GM23248 (cell line): ENCODE data around the genes HOXC5, GPR84 and OR6C65.

GRCh38 chr12:54004825-54005158 is 4.0 kb upstream of the HOXC8 start:
- RAMPAGE, long total RNA = no peak

DNA sequence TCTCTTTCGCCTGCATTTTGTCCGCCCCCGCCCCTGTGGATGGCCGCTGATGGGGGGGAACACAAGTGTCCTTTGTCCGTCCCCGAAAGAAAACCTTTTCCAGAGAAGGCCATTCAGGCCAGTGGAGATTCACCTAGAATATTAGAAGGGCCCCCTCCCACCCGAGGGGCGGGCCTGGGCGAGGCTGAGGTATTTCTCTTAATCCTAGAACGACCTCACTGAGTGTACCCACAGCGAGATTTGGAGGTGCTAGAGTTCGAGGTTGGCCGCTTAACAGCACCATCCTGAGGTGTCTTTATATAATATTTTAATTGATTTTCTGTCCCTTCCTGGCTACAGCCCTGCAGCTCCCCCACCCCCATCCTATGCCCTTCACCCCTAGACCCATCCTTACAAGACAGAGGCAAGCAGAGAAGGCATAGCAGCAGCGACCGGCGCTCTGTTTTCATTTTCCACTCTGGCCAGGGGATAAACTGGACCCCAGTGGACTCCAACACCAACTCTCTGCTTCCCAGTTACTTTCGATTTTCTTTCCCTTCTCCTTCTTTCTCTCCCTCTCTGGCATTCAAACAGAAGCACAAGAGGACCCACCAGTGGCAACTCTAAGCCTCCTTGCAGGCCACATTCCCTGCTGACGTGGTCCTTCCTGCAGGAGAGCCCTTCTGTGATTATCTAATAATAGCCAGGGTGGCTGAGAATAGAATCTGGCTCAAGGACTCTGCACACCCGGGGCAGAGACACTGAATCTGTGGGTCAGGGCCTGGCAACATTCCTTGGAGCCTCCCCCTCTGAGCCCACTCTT is 8.5 kb upstream of the HOXC6 start:
- RAMPAGE, long total RNA = no peak

DNA sequence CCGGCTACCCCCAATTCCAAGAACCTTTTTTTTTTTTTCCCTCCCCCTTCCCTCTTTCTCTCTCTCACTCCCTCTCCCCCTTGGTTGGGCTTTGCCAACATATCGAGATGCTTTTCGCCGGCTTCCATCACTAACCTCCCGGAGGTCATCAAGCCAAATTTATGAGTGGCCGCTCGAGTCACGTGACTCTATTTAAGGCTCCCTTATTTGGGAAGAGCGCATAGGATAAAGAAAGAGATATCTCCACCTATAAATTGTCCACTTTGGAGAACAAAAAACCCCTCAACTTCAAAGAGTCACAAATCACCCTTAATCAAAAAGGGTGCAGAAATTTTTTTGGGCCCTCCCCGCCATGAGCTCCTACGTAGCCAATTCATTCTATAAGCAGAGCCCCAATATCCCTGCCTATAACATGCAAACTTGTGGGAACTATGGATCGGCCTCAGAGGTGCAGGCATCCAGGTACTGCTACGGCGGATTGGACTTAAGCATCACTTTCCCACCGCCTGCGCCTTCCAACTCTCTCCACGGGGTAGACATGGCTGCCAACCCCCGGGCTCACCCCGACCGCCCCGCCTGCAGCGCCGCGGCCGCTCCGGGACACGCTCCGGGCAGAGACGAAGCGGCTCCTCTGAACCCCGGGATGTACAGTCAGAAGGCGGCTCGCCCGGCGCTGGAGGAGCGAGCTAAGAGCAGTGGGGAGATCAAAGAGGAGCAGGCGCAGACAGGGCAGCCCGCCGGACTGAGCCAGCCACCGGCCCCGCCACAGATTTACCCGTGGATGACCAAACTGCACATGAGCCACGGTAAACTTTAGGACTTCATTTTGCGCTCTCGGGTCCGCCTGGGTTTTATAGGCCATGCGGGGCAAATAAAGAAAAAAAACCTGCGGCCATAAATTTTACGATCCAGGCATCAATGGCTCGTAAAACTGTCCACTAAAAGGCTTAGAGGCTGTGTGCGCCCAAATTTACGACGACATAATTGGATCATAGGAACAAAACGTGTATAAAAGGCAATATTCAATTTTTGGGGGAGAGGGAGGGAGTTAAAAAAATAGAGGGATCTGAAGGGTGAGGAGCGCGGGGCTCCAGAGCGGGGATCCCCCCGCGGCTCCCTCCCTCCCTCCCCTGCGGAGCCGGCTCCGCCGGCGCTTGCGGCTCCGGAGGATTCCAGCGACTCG is at the start of gene HOXC5:
Gene HOXC5, plus strand, starts transcription at position 280 of the 1,183 bp plus-strand sequence.
- RAMPAGE, long total RNA = no peak

- RAMPAGE, long total RNA = no peak
These were observed 1.5 kb upstream of the HOXC4 start for GRCh38 chr12:54051970-54052634.

GRCh38 chr12:54146944-54147433 is 41.8 kb downstream of the SMUG1 start:
- RAMPAGE, long total RNA = no peak

GRCh38 chr12:54195819-54196303 is 7.1 kb upstream of the SMUG1 start:
- RAMPAGE, long total RNA = no peak

DNA sequence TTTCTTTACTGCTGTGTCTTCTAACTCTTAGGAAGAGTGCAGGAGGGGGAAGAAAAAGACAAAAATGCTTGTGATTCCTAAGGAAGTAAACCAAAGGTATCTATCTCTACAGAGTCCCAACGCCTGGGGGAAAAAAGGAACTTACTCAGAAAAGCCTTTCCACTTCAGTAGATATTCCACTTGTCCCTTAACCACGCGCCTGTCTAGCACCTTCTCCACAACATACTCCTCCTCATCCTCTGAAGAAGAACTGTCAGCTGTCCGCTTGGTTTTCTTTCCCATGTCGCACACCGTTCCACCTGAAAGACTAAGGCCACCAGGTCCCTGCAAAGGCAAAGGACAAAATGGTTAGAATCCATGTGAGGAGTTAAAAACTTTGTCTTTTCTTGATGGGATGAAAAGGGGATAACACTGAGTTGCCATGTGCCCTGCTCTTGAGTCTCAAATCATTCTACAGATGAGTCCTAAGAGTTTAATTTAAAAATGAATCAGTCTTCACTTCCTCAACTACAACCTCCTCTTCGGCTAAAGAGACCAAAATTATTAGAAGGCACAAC is 22.5 kb downstream of the CBX5 start:
- RAMPAGE, long total RNA = no peak

- RAMPAGE, long total RNA = no peak
These were observed 6.2 kb downstream of the CBX5 start for GRCh38 chr12:54273590-54274212.

DNA sequence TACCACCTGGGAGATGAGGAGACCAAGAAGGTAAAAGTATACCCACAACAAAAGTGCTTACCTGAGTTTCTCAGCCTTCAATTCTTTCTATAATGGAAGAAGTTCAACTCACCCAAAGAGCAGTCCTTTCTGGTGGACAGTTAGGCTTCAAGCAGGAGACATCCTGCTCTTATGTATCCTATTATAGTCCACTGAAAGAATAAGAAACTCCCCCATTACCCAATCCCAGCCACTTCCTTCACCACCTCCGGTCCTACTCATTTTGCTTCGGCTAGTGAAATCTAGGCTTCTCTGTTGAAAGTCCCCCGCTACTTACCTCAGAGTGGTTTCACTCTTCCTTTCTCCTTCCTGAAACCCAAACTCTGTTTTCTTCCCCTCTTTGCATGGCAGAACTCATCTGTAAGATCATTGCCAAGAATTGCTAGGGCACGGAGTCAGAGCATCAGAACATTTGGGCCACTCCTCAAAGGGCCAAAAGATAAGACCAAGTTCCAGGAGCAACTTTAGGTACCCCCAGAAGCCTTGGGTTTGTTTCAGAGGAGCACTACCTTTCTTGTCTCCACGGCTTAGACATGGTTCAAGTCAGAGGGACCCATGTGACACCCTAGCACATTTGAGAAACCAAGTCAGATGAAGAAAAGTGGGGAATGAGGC is at the start of gene GPR84:
Gene GPR84, minus strand, starts transcription at position 155 of the 654 bp plus-strand sequence.
- RAMPAGE, long total RNA = no peak

DNA sequence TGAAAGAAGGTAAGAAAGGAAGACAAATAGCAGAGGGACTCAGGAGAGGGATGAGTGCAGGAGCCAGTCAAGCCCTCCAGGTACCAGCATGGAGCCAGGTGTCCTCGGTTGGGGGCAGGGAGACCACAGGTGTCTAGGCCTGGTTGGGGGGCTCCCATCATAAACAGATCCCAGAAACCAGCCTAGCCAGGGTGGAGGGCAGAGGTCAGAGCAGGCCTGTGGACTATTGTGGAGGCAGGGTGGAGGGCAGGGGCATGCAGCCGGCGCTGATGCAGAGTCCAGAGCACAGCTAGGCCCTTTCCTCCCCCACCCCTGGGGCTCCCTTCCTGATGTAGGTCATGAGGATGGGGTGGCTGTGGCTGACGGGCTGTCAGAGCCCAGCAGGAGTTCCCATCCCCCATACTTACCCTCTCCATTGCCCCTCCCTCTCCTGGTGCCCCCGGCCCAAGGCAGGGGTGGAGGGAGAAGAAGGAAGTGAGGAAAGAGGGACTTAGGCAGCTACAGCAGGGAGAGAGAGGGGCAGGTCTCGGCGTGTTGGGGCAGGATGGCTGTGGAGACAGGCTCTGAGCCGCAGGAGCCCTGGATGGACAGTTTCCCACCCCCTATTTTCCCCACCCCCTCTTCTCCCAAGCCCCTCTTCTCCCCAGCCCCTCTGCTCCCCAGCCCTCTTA is 5.6 kb upstream of the ZNF385A start:
- RAMPAGE, long total RNA = no peak

DNA sequence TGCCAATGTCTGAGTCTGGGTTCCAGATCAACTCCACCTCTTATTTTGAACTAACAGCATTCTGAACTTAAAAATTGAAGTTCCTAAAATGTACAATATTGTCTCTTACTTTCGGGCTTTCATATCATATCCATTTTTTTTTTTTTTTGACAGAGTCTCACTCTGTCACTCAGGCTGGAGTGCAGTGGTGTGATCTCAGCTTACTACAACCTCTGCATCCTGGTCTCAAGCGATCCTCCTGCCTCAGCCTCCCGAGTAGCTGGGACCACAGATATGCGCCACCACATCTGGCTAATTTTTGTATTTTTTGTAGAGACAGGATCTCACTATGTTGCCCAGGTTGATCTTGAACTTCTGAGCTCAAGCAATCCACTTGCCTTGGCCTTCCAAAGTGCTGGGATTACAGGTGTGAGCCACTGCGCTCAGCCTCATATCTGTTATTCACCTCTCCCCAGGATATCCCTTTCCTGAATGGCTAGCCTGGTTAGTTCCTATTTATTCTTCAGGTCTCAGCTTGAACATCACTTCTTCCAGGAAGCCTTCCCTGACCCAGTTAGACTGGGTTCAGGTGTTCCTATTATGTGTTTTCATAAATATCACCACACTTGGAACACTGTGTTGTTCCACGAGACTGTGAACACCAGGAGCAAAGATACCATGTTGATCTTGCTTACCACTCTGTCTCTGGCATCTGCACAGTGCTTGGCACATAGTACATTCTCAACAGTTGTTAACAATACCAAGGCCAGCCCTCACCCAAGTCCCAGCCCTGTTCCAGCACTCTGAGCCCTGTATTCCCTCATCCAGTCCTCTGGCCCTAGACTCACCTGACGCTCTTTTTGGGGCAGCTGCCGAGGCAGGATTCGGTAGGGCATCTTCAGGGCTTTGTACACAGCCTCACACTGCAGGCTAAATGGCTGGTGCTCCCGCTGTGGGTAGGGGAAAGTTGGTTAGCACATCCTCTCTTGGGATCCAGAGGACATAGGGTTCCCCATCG is 13.5 kb upstream of the ZNF385A start:
- RAMPAGE, long total RNA = no peak

DNA sequence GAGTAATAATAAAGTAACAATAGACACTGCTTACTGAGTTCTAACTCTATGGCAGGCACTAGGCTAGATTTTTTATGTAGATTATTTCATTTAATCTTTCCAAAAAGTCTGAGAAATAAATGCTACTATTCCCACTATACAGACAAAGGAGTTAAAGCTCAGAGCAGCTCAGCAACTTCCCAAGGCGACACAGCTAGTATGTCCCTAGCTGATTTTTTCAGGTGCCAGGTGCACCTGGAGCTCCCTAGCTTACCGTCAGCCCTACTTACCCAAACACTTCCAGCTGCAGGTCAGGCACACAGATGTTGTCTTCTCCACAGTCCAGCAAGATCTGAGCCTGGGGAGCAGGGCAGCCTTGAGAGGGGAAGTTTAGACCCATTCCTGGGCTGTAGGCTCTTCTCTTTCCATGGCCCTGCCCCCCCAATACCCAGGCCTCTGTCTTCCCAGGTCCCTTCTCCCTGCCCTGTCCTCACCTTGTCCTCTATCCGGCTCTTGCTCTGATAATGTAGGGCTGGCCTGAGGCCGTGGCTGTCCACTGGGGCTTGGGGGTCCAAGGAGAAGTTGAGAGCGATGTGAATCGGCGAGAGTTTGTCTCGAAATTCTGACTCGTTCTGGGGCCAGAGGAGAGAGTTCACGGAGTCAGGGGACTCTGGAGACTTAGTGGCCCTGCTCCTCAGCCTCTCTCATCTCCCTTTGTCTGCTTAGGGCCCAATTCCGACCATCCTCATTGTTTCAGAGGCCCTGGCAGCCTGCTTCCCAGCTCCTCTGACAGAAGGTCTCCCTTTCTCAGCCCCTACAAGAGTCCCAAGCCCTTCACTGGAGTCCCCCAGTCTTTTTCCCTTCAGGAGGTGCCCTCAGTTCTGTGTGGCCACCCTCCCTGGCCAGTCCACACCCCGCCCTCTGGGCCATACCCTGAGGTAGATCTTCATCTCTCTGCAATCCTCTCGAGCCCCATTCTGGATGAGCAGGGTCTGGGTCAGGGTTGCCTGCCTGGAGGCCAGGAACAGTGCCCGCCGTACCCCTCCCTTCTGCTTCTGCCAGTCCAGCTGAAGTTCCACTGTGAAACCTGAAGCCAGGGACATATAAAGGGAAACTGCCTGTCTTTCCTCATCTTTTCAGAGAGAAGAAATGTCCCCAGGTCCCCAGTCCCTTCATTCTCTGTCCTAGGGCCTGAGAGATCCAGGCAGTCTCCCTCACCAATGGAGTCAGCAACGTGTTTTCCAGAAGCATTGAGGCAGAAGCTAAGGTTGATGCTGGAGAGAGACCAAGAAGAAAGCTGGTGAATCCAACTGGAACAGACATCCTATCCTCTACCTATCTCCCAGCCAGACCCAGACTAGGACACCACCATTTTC is 15.9 kb downstream of the ITGA5 start:
- RAMPAGE, long total RNA = no peak

DNA sequence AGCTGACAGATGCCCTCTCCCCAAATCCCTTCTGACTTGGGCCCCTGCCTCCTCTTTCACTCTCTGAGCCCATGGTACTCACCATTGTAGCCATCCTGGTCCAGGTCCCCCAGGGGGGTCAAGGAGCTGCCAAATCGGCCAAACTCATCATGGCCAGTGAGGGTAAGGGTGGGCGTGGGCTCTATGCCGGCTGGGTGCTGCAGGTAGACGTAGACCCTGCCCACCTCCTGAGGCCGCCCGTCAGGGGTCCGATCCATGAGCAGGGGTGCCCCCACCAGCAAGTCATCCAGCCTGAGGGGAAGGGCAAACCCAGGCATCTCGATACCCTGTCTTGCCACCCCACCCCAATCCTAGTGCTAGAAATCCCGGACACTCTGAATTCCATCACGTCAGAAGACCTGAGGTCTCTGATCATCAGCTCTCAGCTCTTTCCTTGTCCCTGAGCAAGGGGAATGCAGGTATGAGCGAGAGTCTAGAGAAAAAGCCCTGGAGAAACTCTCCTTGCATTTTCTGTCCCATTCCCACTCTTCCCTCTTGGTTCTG is 13.9 kb downstream of the ITGA5 start:
- RAMPAGE, long total RNA = no peak

DNA sequence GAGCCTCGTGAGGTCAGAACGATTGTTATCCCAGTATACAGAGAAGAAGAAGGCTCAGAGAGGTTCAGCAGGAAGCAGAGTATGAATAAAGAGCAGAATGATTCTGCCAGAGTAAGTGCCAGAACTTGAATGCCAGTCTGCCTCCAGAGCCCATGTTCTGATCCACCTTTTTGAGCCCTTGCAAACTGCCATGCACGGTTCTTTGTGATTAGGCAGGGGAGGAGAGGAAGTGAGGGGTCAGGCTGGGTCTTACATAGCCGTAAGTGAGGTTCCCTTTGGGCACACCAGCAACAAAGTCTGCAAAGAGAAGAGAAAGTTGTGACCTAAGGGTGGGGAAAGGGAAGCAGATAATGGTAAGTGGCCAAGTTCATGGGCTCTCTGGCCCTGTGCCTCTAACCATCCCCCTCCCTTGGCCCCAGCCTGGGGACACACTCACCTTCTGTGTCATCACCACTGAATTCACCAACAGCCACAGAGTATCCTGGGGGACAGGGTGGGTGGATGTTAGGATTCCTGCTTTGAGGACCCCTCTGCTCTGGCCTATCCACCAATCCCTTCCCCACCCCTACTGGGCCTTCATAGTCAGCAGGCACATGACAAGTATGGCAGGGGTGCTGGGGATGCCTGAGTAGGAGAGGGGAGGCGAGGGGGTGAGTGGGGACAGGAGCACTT is 11.5 kb downstream of the ITGA5 start:
- RAMPAGE, long total RNA = no peak

- RAMPAGE, long total RNA = no peak
These were observed 6.3 kb downstream of the ITGA5 start for GRCh38 chr12:54412766-54413092.

GRCh38 chr12:54415165-54415995 is 3.7 kb downstream of the ITGA5 start:
- RAMPAGE, long total RNA = no peak

GRCh38 chr12:54546582-54547332 is 2.6 kb upstream of the PDE1B start:
- RAMPAGE, long total RNA = no peak

GRCh38 chr12:54947736-54948287 is 36.8 kb downstream of the TESPA1 start:
- RAMPAGE, long total RNA = no peak

DNA sequence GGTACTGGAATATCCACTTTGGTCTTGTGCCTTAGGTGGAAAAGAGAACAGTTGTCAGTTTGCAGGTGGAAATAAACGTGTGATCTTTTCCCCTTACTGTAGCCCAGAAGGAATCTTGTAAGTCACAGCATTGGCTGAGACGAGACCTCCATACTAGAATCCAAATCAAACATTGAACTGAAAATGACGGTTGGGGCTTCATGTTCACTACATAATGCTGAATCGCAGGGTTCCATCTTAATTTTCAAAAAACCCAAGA is 1.7 kb downstream of the TESPA1 start:
- RAMPAGE, long total RNA = no peak

DNA sequence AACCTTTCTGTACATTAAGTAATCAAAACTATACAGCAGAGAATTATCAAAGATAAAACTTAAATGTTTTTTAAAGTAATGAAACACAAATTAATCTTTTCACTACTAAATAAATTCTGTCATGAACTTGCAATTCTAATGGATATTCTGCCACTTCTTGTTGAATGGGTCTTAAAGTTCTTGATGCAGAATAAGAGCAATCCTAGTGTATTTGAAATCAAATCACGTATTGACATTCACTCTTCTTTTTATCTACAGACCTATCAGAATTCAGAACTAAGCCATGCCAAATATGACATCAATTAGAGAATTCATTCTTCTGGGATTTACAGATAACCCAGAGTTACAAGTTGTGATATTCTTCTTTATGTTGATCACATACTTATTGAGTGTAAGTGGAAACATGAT is at the start of gene OR6C65:
Gene OR6C65, plus strand, starts transcription at position 284 of the 408 bp plus-strand sequence.
- RAMPAGE, long total RNA = no peak